Measurements from ENCODE around the gene VPS26C.

DNA sequence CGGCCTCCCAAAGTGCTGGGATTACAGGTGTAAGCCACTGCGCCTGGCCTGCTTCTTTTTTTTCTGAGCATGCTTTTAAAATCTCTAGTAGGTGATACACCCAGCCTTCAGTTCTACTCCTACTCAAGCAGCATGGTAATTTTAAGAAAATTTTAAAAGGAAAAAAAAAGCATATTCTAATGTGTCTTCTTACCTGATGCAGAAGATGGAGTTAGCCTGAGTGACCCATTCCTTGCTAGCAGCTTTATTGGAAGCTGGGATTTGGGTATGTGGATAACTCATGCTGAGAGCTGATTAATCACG lies 31.2 kb downstream of the DOP1B start:
- PRO-cap: no peak

DNA sequence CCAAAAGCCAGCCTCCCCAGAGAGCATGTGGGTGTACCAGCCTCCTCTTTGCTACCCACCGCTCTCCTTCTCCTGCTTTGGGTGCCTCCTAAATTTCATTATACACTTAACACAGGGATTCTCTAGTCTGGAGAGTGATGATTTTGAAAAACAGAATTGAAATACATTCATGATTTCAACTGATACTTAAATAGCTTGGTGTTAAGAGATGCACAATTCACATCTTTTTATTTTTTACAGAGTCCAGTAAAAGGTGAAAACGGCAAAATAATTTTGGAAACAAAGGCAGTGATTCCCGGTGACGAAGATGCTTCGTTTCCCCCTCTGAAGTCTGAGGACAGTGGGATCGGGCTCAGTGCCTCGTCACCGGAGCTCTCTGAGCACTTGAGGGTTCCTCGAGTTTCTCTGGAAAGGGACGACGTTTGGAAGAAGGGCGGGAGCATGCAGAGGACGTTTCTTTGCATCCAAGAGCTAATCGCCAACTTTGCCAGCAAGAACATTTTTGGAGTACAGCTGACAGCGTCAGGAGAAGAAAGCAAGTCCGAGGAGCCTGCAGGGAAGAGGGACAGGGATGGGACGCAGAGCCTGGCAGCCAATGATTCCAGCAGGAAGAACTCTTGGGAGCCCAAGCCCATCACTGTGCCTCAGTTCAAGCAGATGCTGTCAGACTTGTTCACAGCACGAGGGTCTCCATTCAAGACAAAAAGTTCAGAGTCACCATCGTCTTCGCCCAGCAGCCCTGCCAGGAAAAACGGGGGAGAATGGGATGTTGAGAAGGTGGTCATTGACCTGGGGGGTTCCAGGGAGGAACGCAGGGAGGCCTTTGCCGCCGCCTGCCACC lies 73.8 kb downstream of the DOP1B start:
- PRO-cap: no peak

DNA sequence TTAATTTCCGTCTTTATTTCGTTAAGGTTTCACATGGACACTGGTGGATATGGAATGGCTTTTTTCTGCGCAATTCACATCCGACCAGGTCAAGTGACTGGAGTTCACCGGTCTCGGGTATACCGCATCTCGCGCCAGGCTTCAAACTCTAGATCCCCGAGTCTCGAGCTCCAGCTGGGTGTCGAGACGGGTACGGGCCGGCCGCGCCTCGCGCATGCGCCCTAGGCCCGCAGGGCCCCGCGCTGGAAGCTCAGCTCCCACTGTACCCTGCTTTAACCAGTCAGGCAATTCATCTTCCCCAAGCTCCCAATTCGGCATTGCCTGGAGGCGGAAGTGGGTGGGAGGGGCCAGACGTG lies 216 bp upstream of the MORC3 start:
- PRO-cap: bidirectional peak, plus-strand start outside the sequence, minus-strand start at position 188 of the sequence

DNA sequence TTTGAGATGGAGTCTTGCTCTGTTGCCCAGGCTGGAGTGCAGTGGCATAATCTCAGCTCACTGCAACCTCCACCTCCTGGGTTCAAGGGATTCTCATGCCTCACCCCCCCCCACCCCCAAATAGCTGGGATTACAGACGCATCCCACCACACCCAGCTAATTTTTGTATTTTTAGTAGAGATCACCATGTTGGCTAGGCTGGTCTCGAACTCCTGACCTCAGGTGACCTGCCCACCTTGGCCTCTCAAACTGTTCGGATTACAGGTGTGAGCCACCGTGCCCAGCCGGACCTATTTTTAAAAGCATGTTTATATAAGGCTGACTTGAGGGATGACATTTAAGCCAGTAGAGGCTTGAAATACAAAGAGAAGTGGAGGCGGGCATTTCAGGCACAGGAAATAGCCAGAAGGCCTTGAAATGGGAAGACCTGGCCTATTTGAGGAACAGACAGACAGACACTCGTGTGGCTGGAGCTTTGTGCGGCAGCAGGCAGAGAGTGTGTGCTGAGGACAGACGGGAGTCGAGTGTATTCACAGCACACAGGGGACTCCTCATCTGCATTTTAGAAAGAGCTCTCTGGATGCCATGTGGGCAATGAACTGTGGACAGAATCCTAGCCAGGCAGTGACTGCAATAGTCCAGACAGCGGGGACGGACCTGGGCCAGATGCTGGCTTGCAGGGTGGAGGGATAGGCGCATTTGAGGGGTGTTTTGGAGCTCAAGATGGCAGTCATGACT lies 43.4 kb downstream of the CHAF1B start:
- PRO-cap: unidirectional peak, plus-strand start at position 454 of the sequence

DNA sequence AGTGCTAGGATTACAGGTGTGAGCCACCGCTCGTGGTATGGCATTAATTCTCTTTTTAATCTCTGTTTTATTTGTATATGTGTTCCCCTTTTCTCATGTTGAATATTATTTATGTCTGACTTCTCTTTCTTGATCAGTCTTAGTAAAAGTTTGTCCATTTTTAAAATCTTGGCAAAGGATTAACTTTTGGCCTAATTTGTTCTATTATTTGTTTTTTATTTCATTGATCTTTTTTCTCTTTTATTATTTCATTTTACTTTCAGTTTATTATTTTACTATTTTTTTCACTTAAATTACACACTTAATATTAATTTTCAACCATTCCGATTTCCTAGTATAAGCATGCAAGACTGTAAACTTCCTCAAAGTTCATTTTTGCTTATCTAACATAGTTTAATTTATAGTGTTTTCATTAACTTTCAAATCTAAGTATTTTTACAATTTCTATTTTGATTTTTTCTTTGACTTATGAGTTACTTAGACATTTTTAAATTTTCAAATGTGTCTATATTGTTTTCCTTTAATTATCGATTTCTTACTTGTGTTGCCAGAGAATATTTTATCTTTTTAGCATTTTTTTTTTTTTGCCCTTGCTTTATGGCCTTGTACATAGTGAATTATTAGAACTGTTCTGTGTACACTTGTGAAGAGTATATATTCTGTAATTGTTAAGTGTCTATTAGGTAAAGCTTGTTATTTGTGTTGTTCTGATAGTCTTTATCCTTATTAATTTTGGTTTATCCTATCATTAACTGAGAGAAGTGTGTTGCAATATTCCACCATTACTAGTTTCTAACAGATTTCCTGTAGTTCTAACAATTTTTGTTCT lies 7.0 kb downstream of the TTC3 start:
- PRO-cap: no peak

DNA sequence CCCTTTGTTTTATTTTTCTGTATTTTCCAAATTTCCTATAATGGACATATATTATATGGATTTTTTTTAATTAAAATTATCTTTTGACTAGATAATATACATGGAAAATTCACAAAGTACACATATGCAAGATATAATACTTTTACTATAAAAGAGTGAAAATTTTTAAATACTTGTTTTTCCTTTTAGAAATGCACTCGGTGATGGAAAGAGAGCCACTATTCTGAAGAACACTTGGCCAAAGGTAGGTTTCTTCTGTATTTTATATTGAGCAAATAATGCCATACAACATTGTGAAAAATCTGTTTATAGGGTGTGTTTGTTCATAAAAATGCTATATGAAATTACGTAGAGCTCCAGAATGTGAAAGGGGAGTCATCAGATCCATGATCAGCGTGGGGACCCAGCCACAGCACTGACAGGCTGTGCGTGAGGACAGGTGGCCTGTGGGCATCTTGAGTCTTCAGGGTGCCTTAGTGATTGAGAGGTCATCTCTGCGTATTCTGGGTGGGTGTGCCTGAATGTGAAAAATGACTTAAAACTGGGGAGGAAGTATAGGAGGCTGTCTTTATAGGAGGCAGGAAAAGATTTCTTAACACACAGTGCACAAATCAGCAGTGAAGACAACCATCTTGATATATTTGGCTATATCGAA lies 35.3 kb downstream of the TTC3 start:
- PRO-cap: no peak

- PRO-cap: no peak
Measured at GRCh38 chr21:37201967-37202498, 65.1 kb downstream of the VPS26C start.

- PRO-cap: no peak
Measured at GRCh38 chr21:37219977-37221144, 46.8 kb downstream of the VPS26C start.

DNA sequence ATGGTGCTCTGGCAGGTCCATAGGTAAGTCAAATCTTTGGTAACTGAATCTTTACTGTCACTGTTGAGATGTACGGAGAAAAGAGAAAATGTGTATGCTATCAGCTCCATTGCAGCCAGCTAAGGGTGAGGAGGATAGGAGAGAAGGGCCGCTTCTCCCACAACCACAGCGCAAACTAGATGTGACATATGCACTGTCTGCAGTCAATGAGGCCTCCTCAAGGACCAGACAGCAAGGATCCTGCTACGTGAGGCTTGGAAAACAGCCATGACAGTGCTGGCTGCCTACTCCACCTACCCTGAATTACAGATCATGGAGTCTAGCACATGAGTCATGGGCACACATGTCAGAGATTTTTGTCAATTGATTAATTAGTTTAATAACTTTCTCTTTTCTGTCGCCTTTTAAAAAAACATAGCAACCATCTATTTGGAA lies 3.4 kb downstream of the VPS26C start:
- PRO-cap: no peak

GRCh38 chr21:37267225-37267810 lies at the start of gene VPS26C:
Gene VPS26C (minus strand): TSS chr21:37267334.
- PRO-cap: bidirectional peak, plus-strand start at chr21:37267695, minus-strand start at chr21:37267334

DNA sequence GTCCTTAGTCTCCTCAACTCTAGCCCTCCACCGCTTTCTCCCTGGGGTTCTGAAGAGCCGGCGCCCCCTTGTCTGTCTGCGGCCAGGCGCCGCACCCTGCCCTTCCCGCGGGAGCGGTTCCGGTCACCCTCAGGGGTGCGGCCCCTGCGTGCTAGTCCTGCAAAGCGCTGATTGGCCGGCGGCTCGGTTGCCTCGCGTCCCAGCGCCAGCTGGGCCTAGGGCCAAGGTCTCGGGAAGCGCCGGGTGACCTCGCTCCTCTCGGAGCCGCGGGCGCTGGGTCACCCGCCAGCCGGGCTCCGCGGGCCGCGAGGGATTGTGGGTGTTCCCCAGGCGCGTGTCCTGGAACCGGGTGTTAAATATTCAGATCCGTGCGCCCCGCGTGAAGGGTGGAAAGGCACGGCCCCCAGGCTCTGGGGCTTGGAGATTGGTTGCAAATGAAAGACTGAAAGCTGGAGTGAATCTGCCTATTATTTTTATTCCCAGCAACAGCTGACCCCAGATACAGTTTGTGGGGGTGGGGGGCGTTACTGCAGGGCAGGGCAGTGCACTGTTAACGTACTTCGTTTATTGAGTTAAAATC lies 767 bp upstream of the VPS26C start:
- PRO-cap: bidirectional peak, plus-strand start at position 218 of the sequence, minus-strand start at position 159 of the sequence

GRCh38 chr21:37367877-37368573 lies 1.5 kb downstream of the DYRK1A start:
- PRO-cap: bidirectional peak, plus-strand start at chr21:37368007, minus-strand start at chr21:37367912

DNA sequence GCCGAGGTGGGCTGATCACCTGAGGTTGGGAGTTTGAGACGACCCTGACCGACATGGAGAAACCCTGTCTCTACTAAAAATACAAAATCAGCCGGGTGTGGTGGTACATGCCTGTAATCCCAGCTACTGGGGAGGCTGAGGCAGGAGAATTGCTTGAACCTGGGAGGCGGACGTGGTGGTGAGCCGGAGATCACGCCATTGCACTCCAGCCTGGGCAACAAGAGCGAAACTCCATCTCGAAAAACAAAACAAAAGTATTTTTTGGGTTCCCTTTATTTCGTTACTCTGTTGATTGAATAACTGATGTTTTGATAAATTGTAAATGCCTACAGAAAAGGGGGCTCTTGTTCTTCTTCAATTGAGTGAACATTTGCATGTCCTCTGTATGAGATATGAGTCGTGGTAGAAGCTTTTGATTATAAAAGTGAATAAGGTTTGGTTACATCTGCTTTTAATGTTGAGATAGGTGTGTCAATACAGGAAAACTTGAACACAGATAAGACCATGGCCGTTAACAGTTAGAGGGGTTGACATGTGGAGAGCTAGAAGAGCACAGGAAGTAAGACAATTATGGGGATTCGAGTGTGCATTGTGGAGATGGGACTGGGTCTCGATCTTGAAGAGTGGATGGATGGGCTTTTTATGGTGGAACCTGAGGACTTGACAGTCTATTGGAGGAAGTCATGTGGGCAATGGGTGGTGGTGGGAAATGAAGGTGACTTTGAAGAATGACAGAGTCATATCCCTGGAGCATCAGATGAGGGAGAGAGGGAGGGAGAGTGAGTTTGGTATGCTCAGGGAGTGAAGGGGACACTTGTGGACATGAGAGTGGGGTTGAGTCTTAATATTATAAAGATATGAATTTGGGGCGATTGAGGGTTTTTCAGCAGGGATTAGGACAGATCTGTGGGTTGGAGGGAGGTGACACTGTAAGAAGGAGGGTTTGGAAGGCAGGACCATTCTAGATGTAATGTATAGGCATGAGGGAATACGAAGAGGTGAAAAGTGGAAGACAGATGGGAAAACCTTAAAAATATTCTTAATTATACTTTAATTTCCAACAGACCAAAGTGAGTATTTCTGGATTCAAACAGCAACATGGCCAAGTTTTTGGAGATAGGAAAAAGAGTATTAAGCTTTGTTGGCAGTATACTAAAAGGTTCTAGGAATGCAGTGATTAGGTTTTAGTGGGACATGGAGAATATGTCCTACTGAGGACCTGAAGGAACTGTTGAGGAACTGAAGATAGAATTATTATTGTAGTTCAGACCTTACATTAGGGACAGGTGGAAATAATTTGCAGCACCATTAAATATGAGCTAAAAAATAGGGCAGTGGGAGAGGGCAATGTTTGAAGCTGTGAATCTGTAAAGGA lies 12.2 kb downstream of the DYRK1A start:
- PRO-cap: no peak

DNA sequence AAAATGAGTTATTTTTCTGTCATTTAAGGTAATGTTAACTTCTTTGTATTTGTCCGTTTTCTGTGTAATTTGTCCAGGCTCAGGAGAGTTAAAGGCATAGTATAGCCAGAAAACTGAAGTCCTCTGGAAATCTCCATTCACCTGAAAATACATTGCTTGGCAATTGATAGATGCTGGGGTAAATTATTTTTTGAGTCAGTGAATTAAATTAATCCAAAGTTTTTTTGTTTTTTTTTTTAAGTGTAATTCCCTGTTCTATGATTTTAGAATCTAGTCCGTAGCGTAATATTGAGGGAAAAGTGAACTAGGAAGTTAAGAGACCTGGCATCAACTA lies 29.7 kb downstream of the DYRK1A start:
- PRO-cap: no peak

DNA sequence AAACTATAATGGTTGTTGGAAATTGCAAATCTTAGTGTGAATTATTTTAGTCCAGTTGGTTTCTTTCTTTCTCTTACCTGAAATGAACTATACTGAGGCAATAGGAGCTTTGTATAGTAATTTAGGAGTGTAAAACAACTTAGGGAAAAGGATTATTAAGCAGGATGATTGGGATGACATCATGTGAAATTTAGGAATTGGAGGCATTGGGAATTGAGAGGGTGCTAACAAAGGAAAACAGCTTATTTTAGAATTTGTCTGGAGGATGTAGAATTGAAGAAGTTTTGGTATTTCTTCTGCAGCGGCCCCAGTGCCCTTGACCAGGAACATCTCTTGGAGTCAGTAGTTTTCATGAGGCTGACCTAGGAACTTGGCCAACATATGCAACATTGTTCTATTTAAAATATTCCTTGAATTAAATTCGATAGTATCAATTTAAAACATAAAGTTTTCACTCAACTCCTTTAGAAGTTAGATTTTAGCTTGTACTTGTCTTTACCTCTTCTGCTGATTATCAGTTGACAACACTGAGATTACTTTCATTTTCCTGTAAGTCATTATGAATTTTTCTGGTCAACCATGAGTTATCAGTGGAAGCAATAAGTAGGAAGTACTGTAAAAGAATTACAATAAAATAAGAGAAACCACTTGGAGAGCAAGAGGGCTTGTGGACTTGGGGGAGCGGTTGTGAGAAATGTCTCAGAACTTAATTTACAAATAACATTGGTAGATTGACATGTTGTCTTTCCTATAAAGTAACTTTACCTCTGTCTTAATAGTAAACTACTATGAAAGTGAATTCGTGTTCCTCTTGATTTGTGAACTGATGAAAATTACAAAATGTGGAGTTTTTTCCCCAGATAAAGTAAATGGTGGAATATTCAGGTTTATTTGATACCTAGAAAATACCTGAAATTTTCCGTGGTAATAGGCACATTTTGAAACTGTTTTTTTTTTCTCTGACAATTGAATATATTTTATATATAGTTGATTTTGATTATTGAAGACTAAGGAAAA lies 52.9 kb downstream of the DYRK1A start:
- PRO-cap: no peak

DNA sequence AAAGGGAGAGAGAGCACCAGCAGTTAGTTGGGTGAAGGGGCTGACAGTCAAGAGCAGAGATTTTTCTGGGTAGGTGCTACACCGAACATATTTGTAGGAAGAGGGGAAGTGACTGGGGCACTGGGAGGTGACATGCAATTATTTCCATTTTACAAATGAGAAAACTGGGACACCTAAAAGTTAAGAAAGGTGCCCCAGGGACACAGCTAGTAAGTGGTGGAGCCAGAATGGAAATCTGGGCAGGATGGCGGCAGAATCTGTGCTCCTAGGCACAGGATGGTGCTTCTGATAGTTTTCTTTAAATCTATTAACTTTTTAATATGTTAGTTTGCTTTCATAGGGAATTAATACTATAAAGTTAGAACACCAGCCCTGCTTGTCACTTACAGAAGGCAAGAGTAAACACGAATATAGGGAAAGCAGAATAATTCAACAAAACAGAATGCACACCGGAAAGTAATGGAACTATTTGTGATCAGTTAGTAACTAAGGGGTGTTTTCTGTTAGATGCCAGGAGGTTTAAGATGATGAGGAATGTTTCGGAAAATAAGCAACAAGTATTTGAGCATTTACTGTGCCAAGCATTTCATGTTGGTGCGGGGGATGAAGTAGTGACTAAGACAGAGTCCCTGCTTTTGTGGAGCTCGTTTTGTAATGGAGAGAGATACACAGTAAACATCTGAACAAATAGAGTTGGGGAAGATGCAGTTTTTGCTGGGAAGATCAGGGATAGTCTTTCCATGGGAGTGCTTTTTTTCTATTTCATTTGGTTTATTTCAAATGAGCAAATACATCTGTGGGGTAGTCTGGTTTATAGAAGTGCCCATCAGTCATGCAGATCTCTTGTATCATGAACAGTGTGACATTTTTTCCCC lies 78.5 kb downstream of the DYRK1A start:
- PRO-cap: no peak

DNA sequence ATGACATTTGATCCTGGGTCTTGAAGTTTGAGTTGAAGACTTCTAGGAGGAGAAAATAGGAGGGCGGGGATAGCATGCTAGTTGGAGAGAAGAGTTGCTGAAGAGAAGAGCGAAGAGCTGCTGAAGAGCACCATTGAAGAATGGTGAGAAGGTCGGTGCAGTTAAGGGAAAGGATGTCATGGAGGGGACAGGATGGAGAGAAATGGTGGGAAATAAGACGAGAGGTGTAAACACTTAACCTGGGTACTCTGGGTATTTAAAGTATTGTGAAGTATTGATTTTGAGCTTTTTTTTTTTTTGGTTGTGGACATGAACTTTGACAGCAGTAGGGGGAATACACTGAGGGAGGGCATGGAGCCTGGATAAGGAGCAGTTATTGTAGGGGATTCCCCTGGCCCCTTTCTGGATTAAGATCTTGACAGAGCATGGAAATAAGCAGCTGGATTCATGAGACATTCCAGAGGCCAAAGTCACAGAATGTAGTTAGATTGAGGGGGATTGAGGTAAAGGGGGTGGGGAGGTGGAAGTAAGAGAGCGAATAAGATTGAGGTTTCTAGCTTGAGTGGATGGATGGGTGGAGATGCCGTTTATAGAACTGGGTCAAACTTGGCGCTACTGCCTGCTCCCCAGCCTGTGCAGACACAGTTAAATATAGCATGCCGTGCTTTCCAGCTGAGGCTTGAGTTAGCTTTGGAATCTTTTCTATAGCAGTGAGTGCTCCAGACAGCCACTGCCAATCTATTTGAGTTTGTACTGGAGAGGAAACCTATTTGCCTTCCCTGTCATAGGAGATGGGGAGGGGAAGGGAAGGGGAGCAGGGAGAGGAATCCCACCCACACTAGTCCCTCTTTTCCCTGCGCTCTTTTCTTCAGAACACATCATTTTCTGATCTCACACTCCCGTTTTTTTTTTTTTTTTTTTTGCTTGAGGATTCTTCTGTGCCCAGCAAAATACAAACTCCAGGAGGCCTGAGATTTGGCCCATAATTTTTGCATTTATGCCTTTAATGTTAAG lies 85.6 kb downstream of the DYRK1A start:
- PRO-cap: no peak

DNA sequence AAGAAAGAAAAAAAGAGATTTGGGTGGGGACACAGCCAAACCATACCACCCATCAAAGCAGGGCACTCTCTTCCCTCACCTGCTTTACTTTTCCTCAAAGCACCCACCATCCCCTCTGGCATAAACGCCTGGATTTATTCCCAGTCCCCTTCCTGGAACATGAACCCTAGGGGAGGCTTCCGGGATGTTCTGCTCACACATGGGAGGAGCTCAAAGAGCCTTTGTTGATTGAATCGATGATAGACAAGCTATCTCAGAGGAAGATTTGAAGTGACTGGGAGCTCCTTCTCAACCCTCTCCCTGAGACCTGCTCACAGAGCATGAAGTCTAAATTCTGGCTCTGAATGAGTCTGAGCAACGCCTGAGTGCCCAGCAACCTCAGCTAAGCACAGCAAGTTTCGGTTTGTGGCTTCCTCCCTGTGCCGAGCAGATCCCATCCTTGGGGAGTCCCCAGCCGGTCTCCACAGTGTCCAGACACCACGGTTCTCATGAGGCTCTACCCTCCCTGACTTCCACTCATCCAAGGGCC lies 190.6 kb downstream of the DYRK1A start:
- PRO-cap: no peak

DNA sequence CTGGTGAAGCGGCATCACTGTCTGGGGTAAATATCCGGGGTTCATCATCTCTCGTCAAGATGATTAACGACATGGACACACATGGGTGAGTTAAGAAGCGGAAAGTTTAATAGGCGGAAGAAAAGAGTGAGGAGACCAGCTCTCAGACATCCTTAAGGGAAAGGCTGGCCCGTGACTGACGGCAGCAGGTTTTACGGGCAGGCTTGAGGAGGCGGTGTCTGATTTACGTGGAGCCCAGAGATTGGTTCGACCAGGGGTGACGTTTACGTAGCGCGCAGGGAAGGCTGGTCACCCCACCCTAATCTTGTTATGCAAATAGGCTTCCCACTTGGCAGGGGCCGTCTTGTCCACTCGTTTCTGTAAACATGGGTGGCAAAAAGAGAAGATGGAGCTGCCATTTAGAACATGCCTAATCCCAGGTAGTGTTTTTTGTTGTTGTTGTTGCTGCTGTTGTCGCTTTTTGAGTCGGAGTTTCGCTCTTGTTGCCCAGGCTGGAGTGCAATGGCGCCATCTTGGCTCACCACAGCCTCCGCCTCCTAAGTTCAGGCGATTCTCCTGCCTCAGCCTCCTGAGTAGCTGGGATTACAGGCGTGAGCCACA lies 135.5 kb upstream of the KCNJ15 start:
- PRO-cap: bidirectional peak, plus-strand start at position 266 of the sequence, minus-strand start at position 154 of the sequence

- PRO-cap: no peak
Measured at GRCh38 chr21:38272245-38272839, 15.6 kb downstream of the KCNJ15 start.

Measured in Metastatic Lung Carcinoma in the Adrenal Gland (tissue), 1 donor.